ENCODE data around the genes NAF1, TMEM192, KLHL2 and DDX60.

- PRO-cap: no peak
These were observed 401.9 kb downstream of the RAPGEF2 start for GRCh38 chr4:159504604-159505284.

GRCh38 chr4:160593337-160593775 lies 1490.5 kb downstream of the RAPGEF2 start:
- PRO-cap: no peak

DNA sequence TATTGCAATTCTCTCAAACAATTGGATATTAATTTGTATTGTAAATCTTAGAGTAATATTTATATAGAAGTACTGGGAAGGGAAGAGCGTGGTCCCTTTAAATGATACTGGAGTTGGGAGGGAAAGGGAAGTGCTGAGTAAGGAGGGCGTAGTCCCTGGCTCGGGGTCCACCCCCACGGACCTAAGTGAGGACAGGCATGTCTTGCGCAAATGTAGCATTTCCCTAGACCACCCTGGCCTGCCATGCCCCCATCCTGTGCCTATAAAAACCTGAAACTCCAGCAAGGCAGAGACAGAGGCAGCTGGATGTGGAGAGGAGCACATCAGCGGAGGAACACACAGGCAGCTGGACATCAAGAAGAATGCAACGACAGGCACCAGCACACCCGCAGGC lies 346.0 kb downstream of the FSTL5 start:
- PRO-cap: no peak

DNA sequence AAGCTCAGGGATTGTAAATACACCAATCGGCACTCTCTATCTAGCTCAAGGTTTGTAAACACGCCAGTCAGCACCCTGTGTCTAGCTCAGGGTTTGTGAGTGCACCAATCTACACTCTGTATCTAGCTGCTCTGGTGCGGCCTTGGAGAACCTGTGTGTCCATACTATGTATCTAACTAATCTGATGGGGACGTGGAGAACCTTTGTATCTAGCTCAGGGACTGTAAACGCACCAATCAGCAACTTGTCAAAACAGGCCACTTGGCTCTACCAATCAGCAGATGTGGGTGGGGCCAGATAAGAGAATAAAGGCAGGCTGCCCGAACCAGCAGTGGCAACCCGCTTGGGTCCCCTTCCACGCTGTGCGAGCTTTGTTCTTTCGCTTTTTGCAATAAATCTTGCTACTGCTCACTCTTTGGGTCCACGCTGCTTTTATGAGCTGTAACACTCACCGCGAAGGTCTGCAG lies 426.5 kb downstream of the NAF1 start:
- PRO-cap: no peak

- PRO-cap: no peak
These were observed 6.4 kb downstream of the NAF1 start for GRCh38 chr4:163160216-163160853.

GRCh38 chr4:163165992-163167085 lies at the start of gene NAF1:
TSS of gene NAF1 (minus strand) at chr4:163166890.
- PRO-cap: bidirectional peak, plus-strand start at chr4:163166954, minus-strand start at chr4:163166858

DNA sequence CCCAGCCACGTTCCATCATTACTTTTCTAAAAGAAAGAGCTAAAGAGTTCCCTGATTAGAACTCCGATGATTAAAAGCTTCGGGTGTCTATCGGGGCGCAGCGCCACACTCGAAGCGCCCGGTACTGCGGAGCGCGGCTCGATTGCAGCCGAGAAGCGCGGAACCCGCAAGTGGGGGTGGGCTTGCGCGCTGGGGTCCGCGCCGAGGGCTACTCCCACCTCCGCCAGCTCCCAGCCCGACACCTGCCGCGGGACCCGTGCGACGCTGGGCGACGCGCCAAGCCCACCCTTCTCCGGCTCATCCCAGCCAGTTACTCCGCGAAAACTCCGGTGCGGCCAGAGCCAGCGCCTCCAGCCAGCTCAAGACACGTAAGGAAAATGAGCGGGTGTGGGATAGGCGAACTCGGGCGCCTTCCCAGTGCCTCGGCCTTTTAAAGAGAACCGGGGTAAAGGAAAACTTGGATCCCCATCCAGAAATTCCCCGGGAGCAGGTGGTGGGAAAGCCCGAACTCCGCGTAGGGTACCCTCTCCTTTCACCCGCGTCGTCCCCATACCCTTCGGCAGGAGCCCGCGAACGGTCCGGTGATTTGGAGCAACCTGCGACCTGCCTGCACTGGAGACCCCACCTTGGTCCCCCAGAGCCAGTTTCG lies 533 bp downstream of the NPY1R start:
- PRO-cap: no peak

GRCh38 chr4:163662653-163663327 lies 168.3 kb downstream of the TMA16 start:
- PRO-cap: bidirectional peak, plus-strand start at chr4:163663062, minus-strand start at chr4:163662939

GRCh38 chr4:164197697-164197996 lies 186.2 kb downstream of the MARCHF1 start:
- PRO-cap: unidirectional peak, minus-strand start at chr4:164197828

DNA sequence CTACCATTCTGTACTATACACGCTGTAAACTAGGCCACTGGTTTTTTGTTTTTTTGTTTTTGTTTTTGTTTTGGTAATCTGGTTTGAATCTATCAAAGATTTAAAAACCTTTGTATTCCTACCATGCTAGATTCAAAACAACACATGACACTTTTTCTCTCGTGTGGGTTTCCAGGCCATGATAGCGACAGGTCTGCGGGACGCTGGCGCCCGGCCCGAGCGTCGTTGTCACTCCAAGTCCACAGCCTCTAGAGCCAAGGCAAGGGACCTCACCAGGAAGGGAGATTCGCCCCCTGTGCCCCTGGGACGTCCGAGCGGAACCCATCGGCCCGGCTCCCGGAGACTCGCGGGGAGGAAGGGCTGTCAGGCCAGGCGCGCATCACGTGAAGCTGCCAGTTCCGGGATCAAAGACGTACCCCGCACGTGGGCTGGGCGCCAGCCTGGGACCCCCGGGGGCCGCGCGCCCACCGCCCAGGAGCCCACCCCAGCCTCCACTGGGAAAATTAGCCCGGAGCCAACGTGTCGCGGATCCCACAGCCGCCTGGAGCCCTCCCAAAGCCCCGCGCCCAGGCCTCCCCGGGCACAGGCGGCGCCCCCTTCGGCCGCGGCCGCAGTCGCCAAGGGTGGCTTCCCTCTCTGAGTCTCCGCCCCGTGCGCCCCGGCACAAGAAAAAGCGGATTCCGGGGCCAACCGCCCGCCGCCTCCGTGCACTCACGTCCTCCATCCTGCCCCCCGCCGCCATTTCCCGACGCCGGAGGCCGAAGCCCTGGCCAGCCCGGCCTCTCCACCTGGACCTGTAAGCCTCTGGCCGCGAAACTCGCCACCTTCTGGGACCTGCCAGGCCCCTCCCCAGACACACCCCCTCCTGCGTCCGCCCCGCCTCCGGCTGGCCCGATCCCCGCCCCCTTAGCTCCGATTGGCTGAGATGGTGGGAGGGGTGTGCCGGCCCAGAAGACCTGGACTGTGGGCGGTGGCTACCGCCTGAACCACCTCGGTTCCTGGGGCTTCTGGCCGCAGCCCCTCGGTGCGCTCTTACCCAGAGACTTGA lies at the start of gene TMEM192:
TMEM192 (minus strand) TSS at position 829 of the 1,048 bp plus-strand sequence.
- PRO-cap: unidirectional peak, plus-strand start at position 395 of the sequence; bidirectional peak, plus-strand start at position 984 of the sequence, minus-strand start at position 796 of the sequence

DNA sequence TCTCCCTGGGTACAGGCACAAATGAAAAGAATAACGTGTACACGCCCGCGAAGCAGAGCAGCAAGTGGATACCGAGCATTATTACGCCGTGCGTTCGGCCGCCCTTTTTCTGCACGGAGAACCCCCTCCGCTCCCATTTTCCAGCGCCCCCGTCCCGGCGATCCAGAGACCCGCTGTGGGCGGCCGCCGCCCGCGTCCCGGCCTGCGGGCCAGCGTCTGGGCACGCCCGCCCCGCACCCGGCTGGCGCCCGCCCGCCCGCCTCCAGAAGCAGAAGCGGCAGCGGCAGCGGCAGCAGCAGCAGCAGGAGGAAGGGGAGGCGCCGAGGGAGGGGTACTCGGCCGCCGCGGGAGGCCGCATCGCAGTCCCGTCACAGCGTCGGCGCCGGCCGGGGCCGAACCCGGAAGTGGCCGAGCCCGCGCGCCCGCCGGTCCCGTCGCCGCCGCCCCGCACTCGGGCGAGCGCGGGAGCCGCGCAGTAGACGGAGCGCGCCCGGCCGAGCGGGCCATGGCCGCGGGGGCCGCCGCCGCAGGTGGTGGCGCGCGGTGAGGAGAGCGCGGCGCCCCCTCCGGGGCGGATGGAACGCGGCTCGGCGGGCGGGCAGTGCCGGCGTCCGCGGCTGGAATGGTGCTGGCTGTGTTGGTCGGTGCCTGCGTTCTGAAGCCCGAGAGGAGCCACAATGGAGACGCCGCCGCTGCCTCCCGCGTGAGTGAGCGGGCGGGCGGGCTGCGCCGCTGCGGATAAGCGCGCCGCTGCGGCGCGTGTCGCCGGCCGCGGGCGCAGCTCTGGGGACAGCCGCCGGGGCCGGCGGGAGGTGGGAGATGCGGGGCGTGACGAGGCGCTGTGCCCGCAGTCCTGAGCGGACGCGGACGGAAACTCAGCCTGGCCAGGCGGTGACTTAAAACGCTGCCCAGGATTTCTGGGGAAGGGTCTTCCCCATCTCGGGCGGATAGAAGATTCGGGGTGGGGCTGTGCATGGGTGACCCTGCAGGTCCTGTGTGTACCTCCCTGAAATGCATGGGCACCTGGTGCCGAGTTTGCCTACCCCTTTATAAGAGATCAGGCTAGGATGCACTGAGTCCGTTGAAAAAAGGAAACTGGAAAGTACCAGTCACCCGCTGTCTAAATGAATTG lies at the start of gene KLHL2:
KLHL2 (plus strand) TSS at position 362 of the 1,132 bp plus-strand sequence.
- PRO-cap: bidirectional peak, plus-strand start at position 362 of the sequence, minus-strand start at position 264 of the sequence; unidirectional peak, plus-strand start at position 860 of the sequence; unidirectional peak, plus-strand start at position 899 of the sequence

GRCh38 chr4:165336429-165337345 lies 9.2 kb downstream of the MSMO1 start:
- PRO-cap: no peak

GRCh38 chr4:165467587-165467889 lies 88.7 kb downstream of the CPE start:
- PRO-cap: no peak

DNA sequence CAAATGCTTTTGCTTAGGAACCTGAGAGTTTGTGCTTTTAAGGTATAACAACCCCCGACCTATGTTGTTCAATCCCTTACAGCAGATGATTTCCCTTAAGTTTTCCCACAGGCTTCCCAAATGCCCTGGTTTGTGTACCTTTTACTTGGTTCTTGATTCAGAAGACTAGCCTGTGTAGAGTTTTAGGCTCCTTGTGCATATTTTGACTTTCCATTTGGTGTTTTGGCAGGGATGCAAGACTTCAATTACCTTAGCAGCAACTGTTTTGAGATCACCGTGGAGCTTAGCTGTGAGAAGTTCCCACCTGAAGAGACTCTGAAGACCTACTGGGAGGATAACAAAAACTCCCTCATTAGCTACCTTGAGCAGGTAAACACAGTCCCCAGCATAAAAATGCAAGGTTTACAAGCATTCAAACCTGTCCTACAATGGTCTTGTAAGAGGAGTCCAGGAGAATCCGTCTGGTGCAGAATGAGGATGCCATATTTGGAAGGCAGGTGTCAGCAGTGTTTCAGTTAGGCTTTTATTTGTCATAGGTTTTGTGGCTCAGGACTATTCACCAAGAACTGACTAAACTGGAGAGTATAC lies 108.5 kb downstream of the CPE start:
- PRO-cap: no peak

DNA sequence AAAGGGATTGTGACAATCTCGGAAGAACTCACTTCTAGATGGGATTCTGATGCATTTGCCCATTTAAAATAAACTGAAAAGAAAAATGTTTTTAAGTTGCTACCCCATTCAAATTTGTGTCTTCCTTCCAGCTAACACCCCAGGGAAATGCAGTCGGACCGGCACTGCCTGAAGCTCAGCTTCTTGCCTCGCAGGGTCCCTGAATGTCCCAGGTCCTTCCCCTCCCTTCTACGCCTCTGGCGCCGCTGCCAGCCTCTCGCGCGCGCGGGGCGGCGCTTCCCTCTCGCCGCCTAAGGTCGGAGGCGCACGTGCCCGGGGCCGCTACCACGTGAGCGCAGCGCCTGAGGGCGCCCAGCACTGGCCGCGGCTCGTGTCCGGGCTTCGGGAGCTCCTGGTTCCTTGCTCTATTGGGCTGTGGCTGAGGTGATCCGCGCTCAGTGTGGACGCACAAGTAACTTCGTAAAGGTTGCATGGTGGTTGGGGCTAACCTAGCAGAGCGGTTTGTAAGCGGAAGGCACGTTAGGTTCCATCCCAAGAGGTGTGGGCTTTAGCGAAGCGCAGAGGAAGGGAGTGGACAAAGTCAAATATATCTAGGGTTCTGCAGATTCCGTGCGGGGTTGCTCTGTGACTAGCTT lies 1.7 kb downstream of the TLL1 start:
- PRO-cap: bidirectional peak, plus-strand start at position 337 of the sequence, minus-strand start at position 201 of the sequence

- PRO-cap: bidirectional peak, plus-strand start at chr4:168318901, minus-strand start at chr4:168318749
These were observed at the start of gene DDX60 for GRCh38 chr4:168317759-168319127. TSS of gene DDX60 (minus strand) at chr4:168318752.

DNA sequence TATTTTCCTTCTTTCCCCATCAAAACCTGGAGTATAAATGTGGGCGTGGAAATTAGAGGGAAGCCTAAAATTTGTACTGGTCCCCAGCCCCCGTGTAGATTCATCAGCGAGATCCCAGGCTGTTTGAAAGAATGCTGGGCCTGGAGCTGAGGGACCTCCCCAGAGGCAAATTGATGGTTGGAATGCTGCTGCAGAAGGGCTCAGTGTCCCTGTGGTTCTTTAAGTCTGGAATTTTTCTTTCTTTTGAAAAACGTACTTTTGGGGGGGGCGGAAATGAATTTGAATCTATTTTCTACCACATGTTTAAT lies 197.3 kb downstream of the CBR4 start:
- PRO-cap: no peak

- PRO-cap: no peak
These were observed 174.1 kb downstream of the CBR4 start for GRCh38 chr4:168835893-168836381.

DNA sequence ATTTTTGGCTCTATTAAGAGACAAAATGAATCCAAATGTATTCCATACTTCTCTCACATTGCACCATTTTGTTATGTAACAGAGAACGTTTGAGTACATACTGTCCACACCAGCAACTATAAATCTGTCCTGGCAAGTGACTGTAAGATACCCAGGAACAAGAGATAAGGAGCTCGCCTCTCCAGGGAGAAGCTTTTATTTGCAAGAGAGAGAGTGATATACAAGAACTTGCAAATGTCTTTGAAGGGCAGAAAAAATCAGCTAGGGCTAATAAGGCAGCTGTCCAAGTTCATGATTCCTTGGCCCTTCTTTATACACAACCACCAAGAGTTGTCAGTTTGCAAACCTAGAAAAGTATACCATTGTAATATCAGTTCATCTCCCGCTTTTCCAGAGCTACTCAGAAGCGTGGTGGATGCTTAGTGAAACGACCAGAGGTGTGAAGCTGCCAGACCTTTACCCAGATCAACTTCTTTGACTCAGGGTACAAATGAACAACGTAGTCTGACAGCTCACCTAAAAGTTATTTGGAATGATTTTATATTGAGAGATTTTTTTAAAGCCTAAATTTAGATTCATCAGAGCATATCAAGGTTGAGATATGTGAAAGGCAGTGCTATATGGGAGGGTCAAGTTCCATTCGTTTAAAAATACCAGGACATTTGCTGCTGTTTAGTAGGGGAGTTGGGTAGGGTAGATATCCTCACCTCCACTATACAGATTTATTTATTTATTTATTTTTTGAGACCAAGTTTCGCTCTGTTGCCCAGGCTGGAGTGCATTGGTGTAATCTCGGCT lies 169.7 kb downstream of the CBR4 start:
- PRO-cap: no peak

GRCh38 chr4:168853116-168853982 lies 156.7 kb downstream of the CBR4 start:
- PRO-cap: no peak